ENCODE data around the genes SCCPDH and ZNF670.

DNA sequence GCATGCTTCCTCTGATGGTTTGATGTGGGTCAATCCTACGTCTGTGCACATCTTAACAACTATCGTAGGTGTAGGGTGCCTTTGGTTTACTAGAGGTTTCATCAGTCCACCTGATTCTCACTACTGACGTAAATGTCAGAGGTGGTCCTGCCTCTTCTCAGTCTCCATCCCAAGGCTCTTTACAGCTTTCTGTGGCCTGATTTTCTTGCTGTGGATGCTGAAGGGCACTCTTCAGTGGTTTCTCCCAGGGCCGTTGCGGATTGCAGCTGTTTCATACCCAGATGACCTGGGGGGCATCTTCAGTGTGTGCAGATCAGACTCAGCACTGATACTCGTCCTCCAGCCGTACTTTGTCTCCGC is 406.9 kb downstream of the KIF26B start:
- PRO-cap = no peak
- RAMPAGE, long total RNA = no peak
- RRBS = no CpG with 5 or more reads among the region's 8 CpGs

- PRO-cap = no peak
- RAMPAGE, long total RNA = no peak
- RRBS = no CpG with 5 or more reads among the region's 20 CpGs
These were observed 649.0 kb downstream of the SMYD3 start for GRCh38 chr1:245857706-245858879.

GRCh38 chr1:246035063-246035634 is 471.9 kb downstream of the SMYD3 start:
- PRO-cap = no peak
- RAMPAGE, long total RNA = no peak
- RRBS = no CpG with 5 or more reads among the region's 13 CpGs

DNA sequence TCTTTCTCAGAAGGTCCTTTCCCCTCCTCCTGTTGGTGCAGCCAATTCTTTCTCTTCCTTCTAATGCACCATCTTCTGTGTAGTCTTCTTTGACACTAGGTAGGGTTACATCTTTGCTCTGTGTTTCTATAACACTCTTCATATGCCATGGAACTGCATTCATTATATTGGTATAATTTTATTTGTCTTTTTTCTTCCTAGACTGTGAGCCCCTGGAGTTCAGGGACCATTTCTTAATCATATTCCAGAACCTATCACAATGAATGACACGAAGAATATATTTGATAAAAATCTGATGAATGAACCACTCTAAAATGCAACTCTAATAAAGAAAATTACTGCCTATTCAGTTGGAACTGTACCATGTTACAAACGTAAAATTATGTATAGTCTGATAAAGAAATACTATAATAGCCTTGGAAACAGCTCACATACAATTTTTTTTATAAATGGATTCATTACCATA is 398.2 kb downstream of the SMYD3 start:
- PRO-cap = no peak
- RAMPAGE, long total RNA = no peak
- RRBS = no CpG with 5 or more reads among the region's 2 CpGs

DNA sequence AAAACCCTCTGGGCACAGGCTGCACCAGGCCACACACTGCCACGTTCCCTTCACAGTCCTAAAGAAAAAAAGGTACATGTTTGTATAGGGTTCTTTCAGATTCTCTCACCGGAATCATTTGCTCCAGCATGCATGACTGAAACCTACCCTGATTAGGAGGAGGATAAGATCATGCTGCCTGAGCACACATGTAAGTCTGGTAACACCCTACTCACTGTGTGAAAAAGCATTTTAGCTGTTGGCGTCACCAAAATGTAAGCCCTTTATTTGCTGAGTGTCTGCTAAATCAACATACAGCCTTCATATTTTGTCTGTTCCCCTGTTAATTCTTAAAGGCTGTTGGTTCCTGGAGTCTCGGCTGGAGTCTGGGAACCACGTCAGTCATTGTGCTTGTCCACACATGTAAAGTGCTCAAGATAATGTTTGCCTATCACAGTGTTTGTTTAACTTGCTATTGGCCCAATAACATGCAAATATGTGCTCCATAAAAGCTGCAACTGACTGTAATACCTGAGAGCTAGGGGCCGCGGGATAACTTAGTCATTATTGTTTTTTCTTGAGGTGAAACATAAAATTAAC is 340.8 kb downstream of the SMYD3 start:
- PRO-cap = no peak
- RAMPAGE, long total RNA = no peak
- RRBS = no CpG with 5 or more reads among the region's 7 CpGs

DNA sequence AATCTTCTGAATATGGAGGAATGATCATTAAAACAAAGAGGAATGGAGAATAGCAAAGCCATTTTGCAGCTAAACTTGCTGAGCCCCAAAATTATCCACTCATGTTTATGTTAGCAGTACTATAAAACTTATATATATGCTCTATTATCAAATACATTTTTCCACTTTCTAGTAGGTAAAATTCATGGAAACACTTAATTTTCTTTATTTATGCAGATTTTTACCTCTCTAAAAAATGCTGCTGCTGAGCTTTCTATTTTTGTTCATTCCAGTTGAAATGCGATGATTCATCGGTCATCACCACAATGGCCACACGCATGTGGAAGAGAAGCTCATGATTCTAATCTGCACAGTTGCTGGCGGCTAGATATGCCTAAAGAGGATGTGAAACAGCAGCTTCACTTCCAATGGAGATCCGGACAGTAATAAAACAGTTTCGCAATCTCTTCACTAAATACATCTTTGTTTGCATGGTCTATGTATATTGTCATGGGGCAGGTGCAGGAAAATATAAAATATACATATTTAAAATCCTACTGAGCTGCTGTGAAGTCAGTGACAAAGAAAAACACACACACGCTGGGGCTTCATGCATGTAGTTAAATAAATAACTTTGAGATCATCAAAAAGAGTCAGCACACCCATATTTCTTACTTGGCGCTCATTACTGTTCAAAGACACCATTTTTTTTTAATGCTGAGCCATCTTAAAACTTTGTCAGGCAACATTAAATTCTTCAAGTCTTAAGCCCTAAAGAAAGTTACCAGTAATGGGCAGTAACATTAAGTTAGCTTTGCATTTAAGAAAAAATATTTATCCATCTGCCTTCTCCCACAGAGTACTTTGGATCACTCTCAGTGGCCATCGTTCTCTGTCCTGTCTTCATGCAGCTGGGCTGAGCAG is 292.1 kb downstream of the SMYD3 start:
- PRO-cap = no peak
- RAMPAGE, long total RNA = no peak
- RRBS = no CpG with 5 or more reads among the region's 9 CpGs

- PRO-cap = no peak
- RAMPAGE, long total RNA = no peak
These were observed 247.8 kb downstream of the SMYD3 start for GRCh38 chr1:246259110-246259869.

DNA sequence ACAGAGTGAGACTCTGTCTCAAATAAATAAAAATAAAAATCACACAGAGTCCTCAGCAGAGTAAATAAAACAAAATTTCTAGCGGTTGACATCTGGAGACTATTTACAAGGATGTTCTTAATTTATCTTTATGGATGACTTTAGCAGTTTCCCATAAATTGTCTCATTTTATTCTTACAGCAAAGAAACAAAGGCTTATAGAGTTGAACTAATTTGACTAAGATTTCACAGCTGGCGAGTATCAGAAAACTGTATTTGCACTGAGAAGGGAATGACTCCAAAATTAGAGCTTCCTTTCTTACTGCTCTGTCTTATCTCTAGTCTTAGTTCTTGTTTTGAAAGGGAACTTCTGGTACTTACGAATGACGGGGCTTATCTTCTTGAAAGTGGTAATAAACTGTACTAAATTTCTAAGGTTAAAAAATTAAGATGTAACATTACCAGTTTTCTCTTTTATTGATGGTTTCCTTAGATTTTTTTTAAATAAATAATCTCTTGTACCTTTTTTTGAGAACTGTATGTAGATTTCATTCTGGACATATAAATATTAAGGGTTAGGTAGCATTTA is 13.6 kb downstream of the CNST start:
- PRO-cap = no peak
- RAMPAGE, long total RNA = no peak
- RRBS = no CpG with 5 or more reads among the region's 4 CpGs

GRCh38 chr1:246709761-246710104 is 14.5 kb upstream of the SCCPDH start:
- PRO-cap = no peak
- RAMPAGE, long total RNA = no peak
- RRBS = no CpG with 5 or more reads among the region's 2 CpGs

- PRO-cap = bidirectional peak, plus-strand start at chr1:246724387, minus-strand start at chr1:246724254
- RAMPAGE, long total RNA = no peak
- RRBS = 1% methylated on average over 43 of the region's 98 CpGs
These were observed at the start of gene SCCPDH for GRCh38 chr1:246723743-246724689. Gene SCCPDH, plus strand, starts transcription at chr1:246724409.

GRCh38 chr1:246931084-246931741 is 535 bp downstream of the AHCTF1 start:
- PRO-cap = no peak
- RAMPAGE, long total RNA = no peak
- RRBS = 1% methylated on average over 29 of the region's 95 CpGs

GRCh38 chr1:247078007-247079085 is at the start of gene ZNF670:
Gene ZNF670, minus strand, starts transcription at chr1:247078811.
- PRO-cap = unidirectional peak, minus-strand start at chr1:247078781
- RAMPAGE, long total RNA = no peak
- RRBS = 1% methylated on average over 25 of the region's 63 CpGs

DNA sequence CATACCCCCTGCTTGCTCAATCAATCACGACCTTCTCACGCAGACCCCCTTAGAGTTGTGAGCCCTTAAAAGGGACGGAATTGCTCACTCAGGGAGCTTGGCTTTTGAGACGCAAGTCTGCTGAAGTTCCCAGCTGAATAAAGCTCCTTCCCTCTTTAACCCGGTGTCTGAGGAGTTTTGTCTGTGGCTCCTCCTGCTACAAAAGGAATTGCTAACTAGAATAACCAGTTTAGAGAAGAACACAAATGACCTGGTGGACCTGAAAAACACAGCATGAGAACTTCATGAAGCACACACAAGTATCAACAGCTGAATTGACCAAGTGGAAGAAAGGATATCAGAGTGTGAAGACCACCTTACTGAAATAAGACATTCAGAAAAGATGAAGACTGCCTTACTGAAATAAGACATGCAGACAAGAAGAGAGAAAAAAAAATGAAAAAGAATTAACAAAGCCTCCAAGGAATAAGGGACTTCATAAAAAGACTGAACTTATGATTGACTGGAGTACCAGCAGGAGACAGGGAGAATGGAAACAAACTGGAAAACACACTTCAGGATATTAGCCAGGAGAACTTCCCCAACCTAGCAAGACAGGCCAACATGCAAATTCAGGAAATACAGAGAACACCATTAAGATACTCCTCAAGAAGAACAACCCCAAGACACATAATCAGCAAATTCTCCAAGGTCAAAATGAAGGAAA is 28.8 kb upstream of the ZNF669 start:
- PRO-cap = no peak
- RAMPAGE, long total RNA = no peak
- RRBS = no CpG with 5 or more reads among the region's 5 CpGs

DNA sequence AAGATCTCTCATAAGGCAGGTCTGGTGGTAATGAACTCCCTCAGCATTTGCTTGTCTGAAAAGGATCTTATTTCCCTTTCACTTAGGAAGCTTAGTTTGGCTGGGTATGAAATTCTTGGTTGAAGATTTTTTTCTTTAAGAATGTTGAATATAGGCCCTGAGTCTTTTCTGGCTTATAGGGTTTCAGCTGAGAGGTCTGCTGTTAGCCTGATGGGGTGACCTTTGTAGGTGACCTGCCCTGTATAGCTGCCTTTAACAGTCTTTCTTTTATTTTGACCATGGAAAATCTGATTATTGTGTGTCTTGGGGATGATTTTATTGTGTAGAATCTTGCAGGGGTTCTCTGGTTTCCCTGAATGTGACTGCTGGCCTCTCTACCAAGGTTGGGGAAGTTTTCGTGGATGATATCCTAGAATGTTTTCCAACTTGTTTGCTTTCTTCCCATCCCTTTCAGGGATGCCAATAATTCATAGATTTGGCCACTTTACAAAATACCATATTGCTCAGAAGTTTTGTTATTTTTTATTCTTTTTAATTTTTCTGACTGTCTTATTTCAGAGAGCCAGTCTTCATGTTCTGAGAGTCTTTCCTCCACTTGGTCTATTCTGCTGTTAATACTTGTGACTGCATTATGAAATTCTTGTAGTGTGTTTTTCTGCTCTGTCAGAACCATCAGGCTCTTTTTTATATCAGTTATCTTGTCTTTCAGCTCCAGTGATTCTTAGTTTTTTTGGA is 32.0 kb downstream of the ZNF124 start:
- PRO-cap = no peak
- RAMPAGE, long total RNA = no peak
- RRBS = no CpG with 5 or more reads among the region's 1 CpG

DNA sequence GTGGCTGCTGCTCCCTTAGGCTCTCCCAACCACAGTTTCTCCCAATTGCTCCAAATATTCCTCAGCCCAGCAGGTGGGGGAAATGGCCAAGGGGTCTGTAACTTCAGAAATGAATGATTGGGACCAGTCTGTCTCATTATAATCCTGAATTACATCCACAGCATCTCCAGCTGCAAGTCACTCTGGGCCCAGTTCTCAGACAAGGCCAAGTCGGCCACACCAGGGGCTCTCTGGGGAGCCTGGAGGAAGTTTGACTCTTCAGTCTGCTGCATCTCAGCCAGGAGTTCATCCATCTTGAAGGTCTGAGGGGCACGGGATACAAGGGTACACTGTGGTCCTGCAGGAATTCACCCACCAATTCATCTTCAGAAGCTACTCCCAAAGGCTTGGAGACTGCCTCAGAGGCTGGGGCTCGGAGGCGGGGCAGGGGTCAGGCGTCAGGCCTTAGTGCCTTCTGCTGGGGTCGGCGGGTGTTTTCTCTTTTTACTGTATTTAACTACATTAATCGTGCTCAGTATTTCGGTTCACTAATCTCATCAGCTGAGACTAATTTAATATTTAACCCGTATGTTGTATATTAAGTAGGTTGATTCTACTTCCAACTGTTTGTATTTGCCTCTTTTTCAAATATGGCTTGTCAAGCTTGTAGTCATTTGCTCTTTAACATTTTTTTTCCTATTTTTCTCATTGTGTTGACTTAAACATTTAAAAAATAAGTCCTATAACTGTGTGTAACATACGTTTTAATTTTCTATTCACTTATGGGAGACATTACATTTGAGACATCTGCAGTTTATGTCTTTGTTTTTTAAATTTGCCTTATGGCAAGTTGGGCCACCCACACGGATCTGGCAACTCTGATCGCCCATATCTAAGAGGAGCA is 13.4 kb upstream of the ZNF124 start:
- PRO-cap = no peak
- RAMPAGE, long total RNA = no peak
- RRBS = no CpG with 5 or more reads among the region's 13 CpGs

- PRO-cap = bidirectional peak, plus-strand start at chr1:247210531, minus-strand start at chr1:247210440; unidirectional peak, minus-strand start at chr1:247210860
- RAMPAGE, long total RNA = no peak
- RRBS = 2% methylated on average over 10 of the region's 57 CpGs
These were observed 38.5 kb upstream of the ZNF124 start for GRCh38 chr1:247209908-247211088.

- PRO-cap = no peak
- RAMPAGE, long total RNA = no peak
- RRBS = no CpG with 5 or more reads among the region's 6 CpGs
These were observed 71.6 kb upstream of the ZNF124 start for GRCh38 chr1:247243433-247243897.

GRCh38 chr1:247358787-247359558 is 27.3 kb upstream of the ZNF496 start:
- PRO-cap = no peak
- RAMPAGE, long total RNA = no peak
- RRBS = no CpG with 5 or more reads among the region's 12 CpGs

DNA sequence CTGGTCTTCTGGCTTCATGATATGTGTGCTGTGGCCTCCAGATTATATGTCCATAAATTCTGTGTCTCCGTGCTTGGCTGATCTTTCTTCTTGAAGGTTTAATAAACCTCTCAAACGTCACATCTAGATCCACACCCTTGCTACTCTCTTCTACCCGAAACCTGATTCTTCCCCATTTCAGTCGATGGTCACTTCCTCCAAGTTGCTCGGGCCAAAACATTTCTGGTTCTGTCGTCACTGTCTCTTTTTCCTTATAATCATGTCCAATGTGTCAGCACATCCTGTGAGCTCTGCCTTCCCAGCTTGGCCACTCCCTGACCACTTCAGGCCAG is 12.1 kb downstream of the OR2B11 start:
- PRO-cap = no peak
- RAMPAGE, long total RNA = no peak
- RRBS = no CpG with 5 or more reads among the region's 6 CpGs

- PRO-cap = unidirectional peak, plus-strand start at chr1:247639588
- RAMPAGE, long total RNA = no peak
- RRBS = 9% methylated on average over 14 of the region's 63 CpGs
These were observed 22.4 kb downstream of the OR14L1P start for GRCh38 chr1:247639158-247639933.

Measured in lung (tissue), 4 donors.